Vagina (tissue), 1 donor: Measurements from ENCODE around the gene PITPNC1.

DNA sequence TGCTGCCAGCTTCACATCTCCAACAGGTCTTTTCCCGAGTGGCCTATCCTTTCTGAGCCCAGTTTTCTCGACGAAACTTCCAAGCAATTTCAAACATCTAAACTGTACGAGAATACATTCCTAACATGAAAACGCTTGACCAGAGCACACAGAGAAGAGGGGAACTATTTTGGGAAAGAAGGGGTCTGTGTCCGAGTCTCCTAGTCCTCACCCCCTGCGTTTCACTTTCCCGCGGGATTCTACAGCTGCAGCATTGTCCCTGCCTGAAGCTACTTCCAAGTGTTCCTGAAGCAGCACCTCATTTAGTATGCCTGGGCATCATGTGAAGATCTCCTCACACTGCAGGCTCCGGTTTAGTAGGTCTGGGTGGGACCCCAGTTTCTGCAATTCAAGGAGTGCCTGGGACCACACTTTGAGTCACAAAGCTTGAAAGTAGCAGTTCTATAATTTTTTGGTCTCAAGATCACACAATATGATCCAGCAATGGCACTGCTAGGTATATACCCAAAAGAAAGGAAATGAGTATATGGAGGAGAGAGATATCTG is 37.6 kb downstream of the GNA13 start:
- PRO-cap: no peak
- RAMPAGE, long total RNA: no peak

- PRO-cap: no peak
- RAMPAGE, long total RNA: no peak
Observed at GRCh38 chr17:65022817-65023694, 33.5 kb downstream of the GNA13 start.

GRCh38 chr17:65047729-65048944 is 8.4 kb downstream of the GNA13 start:
- PRO-cap: no peak
- RAMPAGE, long total RNA: no peak

DNA sequence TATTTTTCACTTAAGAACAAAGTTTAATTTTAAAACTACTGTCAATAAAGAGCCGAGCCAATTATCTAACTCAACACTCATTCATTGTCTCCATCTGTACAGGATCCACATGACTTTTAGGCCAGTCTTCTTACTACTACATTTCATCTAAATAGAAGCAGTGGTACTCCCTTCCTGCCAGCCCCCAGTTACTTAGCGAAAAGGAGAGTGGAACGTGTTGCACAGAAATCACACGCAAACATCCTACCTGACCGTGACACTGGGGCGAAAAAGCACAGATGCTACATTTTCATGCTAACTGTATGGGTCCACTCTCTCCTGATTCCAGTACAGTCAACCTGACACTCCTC is 1.2 kb downstream of the GNA13 start:
- PRO-cap: no peak
- RAMPAGE, long total RNA: no peak

DNA sequence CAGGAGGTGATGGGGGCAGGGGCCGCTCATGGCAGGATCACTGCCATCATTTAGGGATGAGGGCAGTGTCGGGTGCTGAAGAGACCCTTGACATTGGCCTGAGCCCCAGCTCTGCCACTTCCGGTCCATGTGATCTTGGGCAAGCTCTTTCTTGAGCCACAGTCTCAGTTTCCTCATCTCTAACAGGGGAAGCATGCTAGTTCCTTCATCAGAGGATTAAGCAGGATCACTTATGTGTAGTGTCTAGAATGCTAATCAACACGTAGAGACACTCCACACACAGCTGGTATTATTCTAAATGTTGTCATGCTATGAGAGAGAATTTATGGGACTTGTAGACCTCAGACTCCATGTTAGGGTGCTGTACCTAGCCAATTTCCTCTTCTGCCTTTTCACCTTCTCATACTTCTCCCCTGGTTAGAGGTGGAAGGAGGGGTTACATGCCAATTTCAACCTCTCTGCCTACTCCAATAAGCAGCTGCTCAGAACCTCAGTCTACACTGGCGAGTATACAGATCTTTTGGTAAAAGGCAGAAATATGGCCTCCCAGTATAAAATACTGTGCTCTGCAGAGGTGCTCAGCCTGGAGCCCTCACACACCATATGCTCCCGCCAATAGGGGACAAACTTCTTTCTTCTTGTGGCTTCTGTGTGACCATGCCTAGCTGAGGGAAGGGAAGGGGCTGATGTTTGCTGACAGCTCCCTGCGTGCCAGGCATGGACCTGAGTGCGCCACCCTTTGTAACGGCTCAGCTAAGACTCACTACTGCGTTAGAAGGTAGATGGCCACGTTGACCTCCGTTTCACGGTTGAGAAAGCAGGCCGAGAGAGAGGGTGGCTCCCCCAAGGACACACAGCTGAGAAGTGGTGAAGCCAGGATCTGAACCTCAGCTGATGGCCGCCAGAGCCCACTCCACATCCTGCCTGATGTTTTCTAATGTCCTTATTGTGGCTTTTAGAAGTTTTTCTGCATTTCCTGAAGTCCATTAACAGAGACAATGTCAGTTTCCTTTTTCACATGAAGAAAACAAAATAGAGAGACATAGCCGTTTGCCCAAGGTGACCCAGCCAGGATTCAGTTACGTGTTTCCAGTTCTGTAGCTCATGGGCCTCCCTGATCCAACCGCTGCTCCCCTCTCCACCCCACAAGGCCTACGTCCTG is 44.8 kb downstream of the RGS9 start:
- PRO-cap: no peak
- RAMPAGE, long total RNA: no peak

DNA sequence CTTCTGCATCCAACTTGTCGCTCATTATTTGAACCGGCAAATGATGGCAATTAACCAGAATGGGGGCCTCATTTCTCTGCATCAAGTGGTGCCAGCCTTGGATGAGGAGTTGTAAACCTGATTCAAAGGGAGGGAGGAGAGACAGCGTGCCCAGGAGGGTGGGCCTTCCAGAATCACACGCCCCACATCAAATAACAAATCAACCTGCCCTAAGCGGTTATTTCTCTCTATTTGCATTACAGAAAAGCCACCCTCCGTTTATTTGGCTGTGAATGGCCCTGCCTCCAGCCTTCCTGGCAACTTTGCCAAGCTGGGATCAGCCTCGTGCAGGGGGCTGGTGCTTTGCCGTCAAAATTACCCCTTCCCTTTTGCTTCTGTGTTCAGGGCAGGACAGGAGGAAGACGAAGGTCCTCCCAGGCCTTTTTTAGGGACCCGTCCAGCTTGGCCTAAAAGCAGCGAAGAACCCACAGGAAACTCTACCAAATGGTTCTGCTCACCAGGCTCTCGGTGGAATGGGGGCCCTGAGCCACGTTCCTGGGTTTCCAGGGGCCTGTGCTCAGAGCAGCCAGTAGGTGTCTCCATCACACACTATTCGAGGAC is 156.7 kb downstream of the RGS9 start:
- PRO-cap: no peak
- RAMPAGE, long total RNA: no peak

- PRO-cap: no peak
- RAMPAGE, long total RNA: no peak
Observed at GRCh38 chr17:65455913-65456448, 105.5 kb downstream of the AXIN2 start.

DNA sequence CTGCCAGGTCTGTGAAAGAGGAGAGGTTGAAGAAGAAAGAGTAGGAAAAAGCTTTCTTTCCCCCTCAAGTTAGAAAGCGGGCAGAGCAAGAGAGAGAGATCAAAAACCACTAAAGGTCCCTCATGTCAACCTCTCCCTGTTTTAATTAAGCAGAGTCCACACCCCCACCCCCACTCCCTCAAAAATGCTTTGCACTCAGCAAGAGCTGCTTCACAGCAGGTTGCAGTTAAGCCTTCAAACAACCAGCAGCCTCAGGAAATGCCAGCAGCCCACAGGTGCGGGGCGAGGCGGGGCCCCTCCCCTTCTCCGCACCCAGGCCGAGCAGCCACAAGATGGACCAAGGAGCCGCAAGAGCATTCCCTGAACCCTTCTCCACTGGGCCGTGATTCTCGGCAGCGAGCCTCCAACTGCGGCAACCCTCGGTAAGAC is 66.3 kb downstream of the AXIN2 start:
- PRO-cap: no peak
- RAMPAGE, long total RNA: no peak

- PRO-cap: no peak
- RAMPAGE, long total RNA: no peak
Observed at GRCh38 chr17:65553610-65553824, 7.9 kb downstream of the AXIN2 start.

GRCh38 chr17:65558748-65559737 is 2.4 kb downstream of the AXIN2 start:
- PRO-cap: unidirectional peak, plus-strand start at chr17:65559004; unidirectional peak, plus-strand start at chr17:65559321
- RAMPAGE, long total RNA: no peak

DNA sequence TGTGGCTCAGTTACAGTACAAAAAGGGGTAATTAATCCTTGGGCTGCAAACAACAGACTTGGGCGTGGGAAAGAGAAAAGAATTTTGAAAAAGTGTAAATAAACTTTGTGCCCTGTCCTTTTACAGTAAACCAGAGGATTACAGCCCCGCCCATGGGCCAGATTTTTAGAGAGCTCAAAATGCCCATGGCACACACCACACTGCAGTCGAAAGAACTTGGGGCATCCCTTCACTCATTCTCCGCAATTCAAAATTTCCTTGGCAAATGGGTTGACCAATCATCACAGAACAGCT is 73.2 kb upstream of the AXIN2 start:
- PRO-cap: no peak
- RAMPAGE, long total RNA: no peak

- PRO-cap: no peak
- RAMPAGE, long total RNA: no peak
Observed at GRCh38 chr17:66230889-66231387, 1.7 kb upstream of the APOH start.

DNA sequence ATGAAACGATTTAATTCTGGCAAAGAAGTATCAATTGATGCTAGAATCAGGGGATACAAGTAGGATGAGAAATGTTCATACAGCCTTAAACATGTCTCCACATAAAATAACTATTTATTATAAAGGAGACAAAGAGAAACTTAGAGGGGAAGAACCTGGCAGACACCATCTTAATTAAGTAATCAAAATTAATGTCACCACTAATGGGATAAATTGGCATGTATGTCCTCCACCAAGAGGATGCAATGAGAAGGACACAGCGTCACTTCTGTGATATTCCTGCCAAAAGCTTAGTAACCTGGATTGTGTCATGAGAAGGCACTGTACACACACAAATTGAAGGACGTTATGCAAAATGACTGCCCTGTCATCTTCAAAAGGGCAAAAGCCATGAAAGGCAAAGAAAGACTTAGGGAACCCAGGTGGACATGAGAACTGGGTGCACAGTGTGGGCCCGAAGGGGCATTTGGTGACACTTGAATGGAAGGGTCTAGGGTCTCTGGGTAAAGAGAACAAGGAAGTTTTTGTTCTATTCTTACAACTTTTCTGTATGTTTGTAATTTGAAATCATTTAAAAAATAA is 3.8 kb upstream of the APOH start:
- PRO-cap: no peak
- RAMPAGE, long total RNA: no peak

- PRO-cap: no peak
- RAMPAGE, long total RNA: no peak
Observed at GRCh38 chr17:67070444-67071060, 26.2 kb downstream of the CACNG1 start.

DNA sequence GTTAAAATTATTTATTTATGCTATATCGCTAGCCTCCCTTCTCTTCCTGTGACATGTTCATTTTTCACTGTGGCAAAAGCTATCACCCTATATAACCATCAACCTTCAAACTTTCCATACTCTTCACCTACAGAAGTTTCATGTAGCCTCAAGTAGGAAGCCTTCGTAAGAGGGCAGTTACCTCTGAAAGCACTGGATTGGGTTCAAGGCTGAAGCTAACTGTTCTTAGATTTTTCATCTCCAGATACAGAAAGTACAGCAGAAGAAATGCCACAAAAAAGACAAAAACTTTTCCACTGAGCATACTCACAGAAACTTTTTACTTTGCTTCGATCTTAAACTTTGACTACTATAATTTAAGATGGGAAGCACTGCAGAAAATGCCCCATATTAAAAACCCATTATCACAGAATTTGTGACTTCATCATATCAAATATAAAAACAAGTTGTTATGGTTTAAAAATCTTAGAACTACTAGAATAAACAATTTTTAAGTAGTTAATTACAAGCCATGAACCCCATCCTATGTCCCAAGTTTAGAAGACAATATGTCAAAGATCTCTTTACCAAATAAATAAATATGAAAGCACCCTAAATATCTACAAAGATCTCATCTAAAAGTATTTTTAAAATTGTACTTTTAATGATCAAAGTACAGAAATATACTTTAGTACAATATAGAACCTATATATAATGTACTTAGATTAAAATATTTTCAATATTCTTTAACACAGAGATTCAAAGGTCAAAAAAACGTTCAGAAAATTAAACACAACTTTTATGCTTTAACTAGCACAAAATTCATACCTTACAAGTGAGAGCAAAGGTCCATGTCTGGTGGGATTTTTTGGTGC is 56.0 kb downstream of the HELZ start:
- PRO-cap: no peak
- RAMPAGE, long total RNA: no peak

DNA sequence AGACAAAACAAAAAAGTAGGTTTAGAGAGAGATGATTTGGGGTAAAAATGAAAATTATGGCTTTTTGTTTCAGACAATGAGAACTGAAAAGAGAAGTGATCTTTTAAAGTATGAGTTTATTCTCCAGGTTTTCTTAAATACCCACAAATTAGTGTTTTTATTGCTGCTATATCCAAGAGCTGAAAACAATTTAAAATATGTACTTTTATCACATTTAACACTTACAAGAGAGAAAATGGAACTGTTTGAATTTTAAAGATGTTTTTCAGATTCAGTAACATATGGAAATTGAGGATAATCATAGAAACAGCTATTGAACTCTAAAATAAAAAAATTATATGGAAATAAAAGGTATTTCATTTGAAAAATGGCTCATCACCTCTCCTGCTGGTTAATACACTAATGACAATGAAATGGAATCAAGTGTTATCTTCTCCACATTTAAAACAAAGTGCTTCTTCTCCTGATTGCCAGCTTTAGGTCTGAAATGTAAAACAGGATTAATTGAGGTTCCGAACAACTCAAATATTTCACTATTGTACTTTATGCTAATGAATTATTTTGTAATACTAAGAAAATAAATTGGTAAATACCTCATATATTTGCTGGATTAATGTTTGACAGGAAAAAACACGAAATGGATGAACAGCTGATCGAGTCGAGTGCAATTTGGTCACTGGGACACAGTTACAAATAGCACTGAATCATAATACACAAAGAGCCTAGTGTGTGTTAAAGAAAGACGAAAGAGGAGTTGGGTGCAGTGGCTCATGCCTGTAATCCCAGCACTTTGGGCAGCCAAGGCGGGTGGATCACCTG is 28.3 kb downstream of the PSMD12 start:
- PRO-cap: no peak
- RAMPAGE, long total RNA: no peak

- PRO-cap: bidirectional peak, plus-strand start at chr17:67377314, minus-strand start at chr17:67377159; bidirectional peak, plus-strand start at chr17:67377993, minus-strand start at chr17:67377894
- RAMPAGE, long total RNA: no peak
Observed at GRCh38 chr17:67377117-67378101, at the start of gene PITPNC1. Gene PITPNC1 (plus strand): TSS chr17:67377281.

GRCh38 chr17:67378102-67378475 is 1.0 kb downstream of the PITPNC1 start:
- PRO-cap: unidirectional peak, minus-strand start at chr17:67378330
- RAMPAGE, long total RNA: no peak

DNA sequence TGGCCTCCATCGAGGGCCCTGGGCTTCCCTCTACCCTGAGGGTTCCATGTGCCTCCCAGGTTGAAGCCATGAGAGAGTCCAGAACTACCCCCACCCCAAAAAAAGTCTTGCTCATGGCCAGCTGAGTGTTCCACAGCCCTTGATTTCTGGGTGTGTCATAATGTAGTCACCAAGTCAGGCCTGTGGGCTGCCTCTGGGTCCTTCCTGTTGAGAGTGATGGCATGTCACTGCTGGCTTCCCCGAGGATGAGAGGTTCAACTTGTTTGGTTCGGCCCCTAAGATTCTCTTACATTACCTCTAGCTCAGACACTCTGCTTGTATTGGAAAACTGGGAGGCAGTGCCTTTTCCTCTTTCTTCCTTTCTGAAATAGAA is 100.7 kb downstream of the PITPNC1 start:
- PRO-cap: no peak
- RAMPAGE, long total RNA: no peak

- PRO-cap: no peak
- RAMPAGE, long total RNA: no peak
Observed at GRCh38 chr17:67490447-67490984, 113.4 kb downstream of the PITPNC1 start.